ENCODE measurements around the gene CDC42EP4.

DNA sequence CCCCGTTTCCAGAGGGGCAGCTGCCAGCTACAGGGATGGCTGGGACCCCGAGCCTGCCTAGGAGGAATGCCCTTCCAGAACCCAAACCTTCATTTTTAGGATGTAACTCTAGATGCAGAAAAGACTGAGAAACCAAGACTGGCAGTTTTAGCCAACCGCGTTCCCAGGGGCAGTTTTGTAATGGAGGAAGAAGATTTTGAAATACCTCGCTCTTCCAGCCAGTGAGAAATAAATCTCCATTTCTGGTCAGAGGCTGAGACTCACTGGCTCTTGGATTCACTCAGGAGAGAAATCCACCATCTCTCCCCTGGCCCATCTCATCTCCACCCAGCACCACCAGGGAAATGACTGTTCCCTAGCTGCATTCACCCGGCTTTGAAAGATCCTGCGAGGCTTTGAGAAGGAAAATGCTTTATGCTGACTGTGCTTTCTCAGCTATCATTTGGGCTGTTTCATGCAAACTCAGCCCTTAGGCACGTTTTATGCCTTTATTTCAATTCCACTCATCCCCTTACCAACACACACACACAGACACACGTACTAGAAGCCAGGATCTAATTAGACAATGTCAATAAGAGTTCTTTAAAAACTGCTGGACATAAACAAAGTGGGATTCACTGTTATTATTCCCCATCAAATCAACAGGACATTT, 185.3 kb downstream of the SOX9 start:
- PRO-cap, 2 experiments: no peak in any of the 2 experiments

DNA sequence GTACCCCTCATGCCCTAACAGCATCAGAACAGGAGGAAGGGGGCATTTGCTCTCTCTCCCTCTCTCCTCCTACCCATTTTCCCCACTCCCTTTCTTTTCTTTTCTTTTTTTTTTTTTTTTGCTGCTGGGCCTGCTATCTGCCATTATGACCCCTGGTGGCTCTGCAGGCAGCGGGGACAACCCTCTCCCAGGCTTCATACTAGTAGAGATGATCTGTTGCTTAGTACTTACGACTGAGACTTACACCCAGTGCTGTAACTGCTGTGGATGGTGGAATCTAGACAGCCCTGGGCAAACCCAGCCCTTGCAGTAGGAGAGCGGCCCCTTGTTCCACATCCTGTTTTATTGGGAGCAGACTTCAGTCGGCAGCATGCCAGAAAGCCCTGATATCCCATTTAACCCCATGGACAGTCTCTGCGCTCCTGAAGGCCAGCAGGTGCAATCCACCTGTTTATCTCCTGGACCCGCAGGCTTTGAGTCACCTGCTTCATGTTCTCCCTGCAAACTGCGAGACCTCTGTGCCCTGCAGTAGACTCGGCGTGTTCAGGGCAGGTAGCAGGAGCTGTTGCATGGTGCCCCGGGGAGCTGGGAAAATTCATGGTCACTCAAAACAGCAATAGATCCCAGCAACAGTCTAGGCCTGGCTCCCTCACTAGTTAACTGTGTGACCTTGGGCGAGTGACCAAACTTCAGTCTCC, 306.6 kb downstream of the SOX9 start:
- PRO-cap, 2 experiments: peak in 2 of 2 experiments; most common plus-strand start position 531 of the sequence (in 2)

DNA sequence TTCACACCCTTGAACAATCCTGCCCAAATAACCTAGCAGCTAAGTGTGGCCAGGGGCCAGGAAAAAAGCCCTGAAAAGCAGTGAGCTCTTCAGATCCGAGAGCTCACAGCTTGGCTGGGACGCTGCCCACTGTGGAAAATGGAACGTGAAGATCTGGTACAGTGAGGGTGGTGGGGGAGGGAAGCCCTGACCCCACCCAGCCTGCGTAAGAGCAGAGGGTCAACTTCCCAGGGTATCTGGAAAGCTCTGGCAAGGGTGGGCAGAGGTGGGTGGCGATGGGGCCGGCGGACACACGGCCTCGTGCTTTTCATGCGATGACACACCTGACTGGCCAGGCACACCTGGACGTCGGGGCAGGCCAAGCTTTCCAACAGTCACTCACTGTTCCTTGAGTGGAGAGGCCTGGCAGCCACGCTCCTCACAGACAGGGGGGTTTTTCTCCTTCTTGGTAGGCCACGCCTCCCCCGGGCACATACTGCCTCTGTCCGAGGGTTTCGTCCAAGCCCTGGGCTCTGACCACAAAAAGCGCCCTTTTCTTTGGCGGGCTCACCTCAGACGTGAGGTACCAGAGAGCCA, 324.7 kb downstream of the SOX9 start:
- PRO-cap, 2 experiments: no peak in any of the 2 experiments

DNA sequence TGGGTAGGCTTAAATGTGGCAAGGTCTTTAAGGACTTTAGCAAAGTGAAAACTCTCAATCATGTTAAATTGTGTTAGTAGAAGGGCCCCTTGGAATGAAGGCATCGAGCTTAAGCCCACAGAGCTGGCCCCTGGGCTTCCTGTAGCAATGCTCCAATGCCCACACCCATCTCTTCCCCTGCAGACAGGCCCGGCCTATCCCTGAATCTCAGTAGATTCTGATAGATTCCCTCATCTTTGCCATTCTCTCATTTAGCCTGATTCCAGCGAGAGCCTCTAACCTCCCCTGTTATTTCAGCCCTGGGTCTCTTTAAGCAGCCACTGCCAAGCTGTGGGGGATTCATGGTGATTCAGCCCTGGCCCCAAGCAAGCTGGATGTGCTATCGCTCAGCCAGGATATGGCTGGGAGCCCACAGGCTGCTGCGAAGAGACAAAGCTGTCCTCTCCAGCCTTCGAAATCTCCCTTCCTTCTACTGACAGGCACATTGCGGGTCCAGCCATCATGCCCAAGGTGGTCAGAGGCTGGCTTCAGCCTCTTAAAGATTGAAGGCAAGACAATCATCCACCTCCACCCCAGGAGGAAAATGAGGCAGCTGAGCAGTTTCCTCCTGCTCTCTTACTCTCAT, 394.0 kb downstream of the SOX9 start:
- PRO-cap, 2 experiments: no peak in any of the 2 experiments

- PRO-cap, 2 experiments: no peak in any of the 2 experiments
Observed at GRCh38 chr17:72590684-72591177, 469.9 kb downstream of the SOX9 start.

GRCh38 chr17:72886721-72887553, 205.6 kb downstream of the SLC39A11 start:
- PRO-cap, 2 experiments: no peak in any of the 2 experiments

DNA sequence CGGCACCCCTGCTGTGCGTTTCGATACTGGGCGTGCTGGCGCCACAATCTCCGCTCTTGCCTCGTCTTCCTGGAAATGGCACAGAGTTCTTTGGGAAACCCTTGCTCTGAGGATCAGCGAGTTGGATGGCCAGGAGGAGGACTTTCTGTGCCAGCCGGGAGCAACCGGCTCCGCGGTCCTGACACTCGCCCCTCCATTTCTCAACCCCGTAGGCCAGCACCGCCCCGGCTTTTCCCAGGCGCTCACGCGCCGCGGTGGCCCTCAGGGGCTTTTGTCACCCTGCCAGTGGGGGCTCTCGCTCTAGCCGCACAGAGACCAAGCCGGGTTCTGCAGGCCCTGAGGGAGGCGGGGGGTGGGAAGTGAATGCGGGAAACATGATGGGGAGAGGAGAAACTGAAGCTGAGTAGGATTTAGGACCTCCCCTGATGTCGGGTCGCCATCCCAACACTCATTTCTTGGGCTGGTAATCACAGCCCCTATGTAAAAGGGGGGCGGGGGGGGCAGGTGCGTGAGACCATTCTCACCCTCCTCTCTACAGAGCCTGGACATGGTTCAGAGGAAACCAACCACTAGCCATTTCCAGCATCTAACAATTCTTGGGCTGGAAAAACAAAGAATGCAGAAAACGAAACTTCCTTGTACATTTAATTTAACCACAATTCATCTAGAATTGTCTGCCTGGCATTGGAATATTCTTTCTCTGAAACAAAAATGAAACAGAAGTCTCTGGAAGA, 1.3 kb downstream of the SSTR2 start:
- PRO-cap, 2 experiments: no peak in any of the 2 experiments

DNA sequence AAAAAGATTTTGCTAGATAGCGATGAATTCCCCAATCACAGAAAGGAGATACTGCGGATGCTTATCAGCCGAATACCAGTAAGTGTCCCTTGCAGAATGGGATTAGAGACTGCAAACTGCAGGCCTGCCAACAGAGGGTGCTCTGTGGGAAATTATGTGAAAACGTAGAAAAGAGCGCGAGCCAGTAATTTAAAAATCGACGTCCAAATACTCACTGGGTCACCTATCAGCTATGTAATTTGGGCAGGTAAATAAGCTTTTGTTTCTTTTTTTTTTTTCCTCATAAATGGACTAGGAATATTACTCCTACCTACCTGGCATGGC, 1.4 kb upstream of the COG1 start:
- PRO-cap, 2 experiments: no peak in any of the 2 experiments

GRCh38 chr17:73211646-73212188, 18.9 kb downstream of the COG1 start:
- PRO-cap, 2 experiments: no peak in any of the 2 experiments

GRCh38 chr17:73237818-73238180, 5.6 kb downstream of the C17orf80 start:
- PRO-cap, 2 experiments: no peak in any of the 2 experiments

GRCh38 chr17:73290561-73290968, 21.2 kb downstream of the CDC42EP4 start:
- PRO-cap, 2 experiments: no peak in any of the 2 experiments

GRCh38 chr17:73311892-73312851, at the start of gene CDC42EP4:
Gene CDC42EP4 (minus strand): TSS chr17:73312001.
- PRO-cap, 2 experiments: peak in 2 of 2 experiments; most common plus-strand start chr17:73312438 (in 2); most common minus-strand start chr17:73311991 (in 2)

- PRO-cap, 2 experiments: peak in 1 of 2 experiments; most common plus-strand start chr17:73952383 (in 1)
Observed at GRCh38 chr17:73952137-73953233, 251.0 kb upstream of the RPL38 start.

GRCh38 chr17:73954969-73955506, 248.4 kb upstream of the RPL38 start:
- PRO-cap, 2 experiments: no peak in any of the 2 experiments

DNA sequence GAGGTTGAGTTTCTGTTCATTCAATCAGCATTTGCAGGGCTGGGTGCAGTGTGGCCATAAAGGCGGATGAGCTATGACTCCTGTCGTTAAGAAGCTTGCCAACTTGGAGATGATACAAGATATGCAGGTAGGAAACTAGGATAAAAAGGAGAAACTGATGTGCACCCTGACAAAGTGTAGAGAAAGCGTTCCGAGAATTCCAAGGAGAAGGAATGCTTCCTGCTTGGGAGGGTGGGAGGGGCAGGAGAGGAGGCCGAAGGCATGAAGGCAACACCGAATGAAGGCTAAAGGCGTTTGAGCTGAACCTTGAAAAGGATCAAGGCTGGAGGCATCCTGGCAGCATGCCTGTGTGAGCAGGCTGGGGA, 199.1 kb upstream of the RPL38 start:
- PRO-cap, 2 experiments: no peak in any of the 2 experiments

GRCh38 chr17:74215426-74216061, 2.2 kb downstream of the TTYH2 start:
- PRO-cap, 2 experiments: no peak in any of the 2 experiments

- PRO-cap, 2 experiments: no peak in any of the 2 experiments
Observed at GRCh38 chr17:74234415-74234940, 21.1 kb downstream of the TTYH2 start.

GRCh38 chr17:74243298-74243863, 30.0 kb downstream of the TTYH2 start:
- PRO-cap, 2 experiments: no peak in any of the 2 experiments

GRCh38 chr17:74324917-74325567, 984 bp upstream of the KIF19 start:
- PRO-cap, 2 experiments: no peak in any of the 2 experiments

GRCh38 chr17:74380466-74381344, 13.4 kb downstream of the GPR142 start:
- PRO-cap, 2 experiments: no peak in any of the 2 experiments